SK-MEL-5 (cell line): ENCODE results near the genes LITAFD, HAPSTR1 and EMP2.

DNA sequence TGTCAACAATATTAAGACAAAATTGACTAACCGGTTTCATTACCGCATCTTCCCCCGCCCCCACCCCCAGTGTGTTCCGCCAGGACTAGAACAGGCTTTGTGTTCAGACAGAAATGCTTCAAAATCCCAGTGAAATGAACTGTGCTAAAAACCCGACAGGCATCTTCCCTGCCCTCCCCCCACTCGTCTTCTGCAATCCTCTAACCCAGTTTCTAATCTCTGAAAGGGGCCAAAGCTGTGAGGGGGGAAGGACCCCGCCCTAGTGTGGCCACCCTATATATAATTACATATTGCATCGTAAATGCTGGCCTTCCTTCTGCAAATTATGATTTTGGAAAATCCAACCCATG lies 1.1 kb upstream of the ROGDI start:
RAMPAGE:
- cytosol, long total RNA = no peak
- long total RNA = no peak
- nucleus, long total RNA = no peak

GRCh38 chr16:4850116-4850455 lies 2.8 kb downstream of the UBN1 start:
RAMPAGE:
- cytosol, long total RNA = no peak
- long total RNA = no peak
- nucleus, long total RNA = no peak

DNA sequence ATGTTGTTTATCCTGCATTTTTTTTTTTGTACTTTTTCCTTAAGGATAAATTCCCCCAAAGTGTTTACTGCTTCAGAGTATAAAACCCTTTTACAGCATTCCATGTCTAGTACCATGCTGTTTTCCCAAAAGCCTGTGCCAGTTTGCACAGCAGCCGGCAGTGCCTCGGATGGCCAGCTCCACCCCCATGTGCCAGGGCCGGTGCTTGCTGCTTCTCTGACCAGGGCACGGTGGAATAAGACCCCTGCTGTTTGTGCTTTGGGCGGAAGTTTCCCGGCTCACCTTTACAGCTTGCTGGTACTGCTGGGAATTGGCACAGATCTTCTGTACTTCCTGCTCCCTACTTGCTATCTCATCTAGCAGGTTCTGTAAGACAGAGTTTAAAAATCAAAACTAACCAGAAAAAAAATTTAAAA lies 41.4 kb downstream of the UBN1 start:
RAMPAGE:
- cytosol, long total RNA = no peak
- long total RNA = no peak
- nucleus, long total RNA = no peak

GRCh38 chr16:4935028-4935983 lies 1.6 kb downstream of the PPL start:
RAMPAGE:
- cytosol, long total RNA = no peak
- long total RNA = no peak
- nucleus, long total RNA = no peak

DNA sequence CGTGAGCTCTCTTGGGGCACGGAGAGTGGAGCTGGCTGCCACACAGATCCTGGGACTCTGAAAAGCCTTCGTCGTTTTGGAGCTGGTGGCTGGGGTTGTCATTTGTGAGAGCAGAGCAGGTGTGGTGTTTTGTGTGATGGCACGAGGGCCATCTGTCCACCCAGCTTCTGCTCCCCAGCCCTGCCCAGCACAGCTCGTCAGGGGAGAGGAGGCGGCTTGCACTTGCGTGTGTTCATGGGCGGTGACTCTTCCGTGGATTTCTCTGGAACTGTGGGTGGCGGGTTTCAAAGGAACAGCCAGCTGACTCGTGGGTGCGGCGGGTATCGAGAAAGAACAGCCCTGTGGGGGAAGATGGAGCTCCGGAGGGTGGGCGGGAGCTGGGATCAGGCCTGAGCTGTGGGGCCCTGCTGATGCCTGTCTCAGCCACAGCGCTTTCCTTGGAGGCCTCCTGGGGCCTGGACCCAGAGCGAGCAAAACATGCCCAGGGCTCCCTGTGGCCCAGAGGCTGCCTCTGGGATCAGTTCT lies 13.2 kb downstream of the NAGPA start:
RAMPAGE:
- cytosol, long total RNA = no peak
- long total RNA = no peak
- nucleus, long total RNA = no peak

DNA sequence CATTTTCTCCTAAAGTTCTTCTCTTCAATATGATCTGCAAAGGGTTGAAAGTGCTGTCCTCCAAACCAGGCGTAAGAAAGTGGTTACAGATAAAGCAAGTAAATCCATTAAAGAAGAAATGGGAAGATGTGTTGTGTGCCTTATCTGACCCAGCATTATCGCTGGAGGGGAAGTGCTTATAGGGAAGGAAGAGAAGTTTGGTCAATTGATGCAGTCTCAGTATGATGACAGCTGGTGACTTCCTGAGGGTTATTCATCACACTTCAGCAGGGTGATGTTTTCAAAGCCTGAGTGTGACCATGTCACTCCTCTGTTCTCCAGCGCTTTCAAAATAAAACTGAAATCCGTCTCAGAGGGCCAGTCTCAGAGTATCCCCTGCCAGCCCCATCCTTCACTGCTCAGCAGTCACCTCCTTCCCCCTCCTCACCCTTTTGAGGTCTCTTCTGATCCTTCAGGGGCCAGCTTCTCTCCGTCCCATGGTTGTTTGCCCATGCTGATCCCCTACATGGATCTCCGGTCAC lies 808.5 kb downstream of the RBFOX1 start:
RAMPAGE:
- cytosol, long total RNA = no peak
- long total RNA = no peak
- nucleus, long total RNA = no peak

DNA sequence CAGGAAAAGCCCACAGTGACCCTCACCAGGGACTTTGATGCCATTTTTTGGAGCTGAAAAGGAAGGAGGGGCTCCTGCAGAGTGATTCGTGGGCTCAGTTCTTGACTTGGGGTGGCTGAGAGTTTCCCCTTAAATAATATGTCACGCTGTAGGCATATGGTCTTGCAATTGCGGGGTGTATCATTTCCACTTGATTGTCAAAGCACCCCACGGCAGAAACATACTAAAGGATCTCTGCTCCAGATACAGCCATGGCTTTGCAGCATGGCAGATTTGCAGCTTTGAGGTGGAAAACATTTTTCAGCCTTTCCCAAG lies 1238.4 kb downstream of the TMEM114 start:
RAMPAGE:
- cytosol, long total RNA = no peak
- long total RNA = no peak
- nucleus, long total RNA = no peak

DNA sequence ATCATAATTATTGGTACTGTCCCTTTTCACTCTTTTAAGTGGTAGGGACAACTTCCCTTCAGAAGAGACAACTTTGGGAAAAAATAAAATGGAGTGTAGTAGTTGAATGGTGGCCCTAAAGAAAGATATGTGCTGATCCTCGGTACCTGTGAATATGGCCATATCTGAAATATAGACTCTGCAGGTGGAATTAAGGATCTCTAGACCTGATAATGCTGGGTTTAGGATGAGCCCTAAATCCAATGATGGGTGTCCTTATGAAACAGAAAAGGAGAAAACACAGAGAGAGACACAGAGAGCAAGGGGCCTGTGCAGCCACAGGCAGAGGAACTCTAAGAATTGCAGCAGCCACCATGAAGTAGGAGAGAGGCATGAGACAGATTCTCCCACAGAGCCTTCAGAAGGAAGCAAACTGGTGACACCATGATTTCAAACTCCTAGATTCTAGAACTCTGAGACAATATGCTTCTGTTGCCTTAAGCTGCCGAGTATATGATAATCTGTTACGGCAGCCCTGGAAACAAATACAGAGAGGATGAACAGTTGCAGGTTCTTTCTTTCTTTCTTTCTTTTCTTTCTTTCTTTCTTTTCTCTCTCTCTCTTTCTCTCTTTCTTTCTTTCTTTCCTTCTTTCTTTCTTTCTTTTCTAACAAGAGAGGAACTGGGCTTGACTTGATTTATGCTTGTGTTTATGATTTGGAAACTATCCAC lies 500.6 kb downstream of the TMEM114 start:
RAMPAGE:
- cytosol, long total RNA = no peak
- long total RNA = no peak
- nucleus, long total RNA = no peak

RAMPAGE:
- cytosol, long total RNA = no peak
- long total RNA = no peak
- nucleus, long total RNA = no peak
Measured at GRCh38 chr16:8798012-8798657, 496 bp downstream of the PMM2 start.

RAMPAGE:
- cytosol, long total RNA = no peak
- long total RNA = no peak
- nucleus, long total RNA = no peak
Measured at GRCh38 chr16:8882134-8882605, at the start of gene LITAFD. TSS of gene LITAFD (plus strand) at chr16:8882351.

DNA sequence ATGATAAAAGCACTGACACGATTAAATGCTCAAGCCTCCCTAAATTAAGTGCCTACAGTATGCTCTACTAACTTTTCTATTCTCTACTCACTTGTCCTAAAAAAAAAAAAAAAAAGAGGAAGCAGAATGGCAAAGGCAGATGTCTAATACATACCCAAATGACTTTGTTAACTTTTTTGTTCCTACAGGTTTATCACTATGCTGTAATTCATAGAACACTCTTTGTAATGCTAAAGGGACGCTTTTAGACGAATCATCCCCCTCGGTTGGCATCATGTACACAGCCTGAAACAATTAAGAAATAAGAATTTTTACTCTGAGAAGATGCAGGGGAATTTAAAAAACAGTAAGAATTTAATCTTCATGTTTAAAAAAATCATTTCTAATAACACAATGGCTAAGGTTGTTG lies 34.7 kb downstream of the LITAFD start:
RAMPAGE:
- cytosol, long total RNA = no peak
- long total RNA = no peak
- nucleus, long total RNA = no peak

DNA sequence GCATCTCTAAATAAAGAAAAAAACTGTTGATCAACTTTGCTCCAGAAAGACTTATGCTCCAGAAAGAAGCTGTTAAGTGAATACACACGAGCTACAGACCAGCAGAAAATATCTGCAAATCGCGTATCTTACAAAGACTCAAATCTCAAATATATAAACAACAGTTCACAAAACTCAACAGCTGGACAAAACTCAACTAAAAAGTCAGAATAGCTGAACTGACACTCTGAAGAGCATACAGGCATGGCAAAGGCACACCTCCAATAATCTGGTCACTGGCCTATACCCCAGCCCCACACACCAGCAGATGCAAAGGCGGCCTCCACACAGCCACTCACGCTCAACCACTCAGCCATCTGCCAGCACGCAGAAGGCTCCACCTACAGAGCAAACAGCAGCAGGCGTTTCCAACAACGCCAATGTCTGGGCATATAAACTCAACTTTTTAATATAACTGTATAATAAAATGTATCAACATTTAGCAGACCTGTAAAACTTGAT lies 17.2 kb downstream of the USP7 start:
RAMPAGE:
- cytosol, long total RNA = no peak
- long total RNA = no peak
- nucleus, long total RNA = no peak

RAMPAGE:
- cytosol, long total RNA = no peak
- long total RNA = no peak
- nucleus, long total RNA = no peak
Measured at GRCh38 chr16:8987215-8987741, 23.6 kb upstream of the USP7 start.

GRCh38 chr16:9091415-9092169 lies at the start of gene HAPSTR1:
TSS of gene HAPSTR1 (plus strand) at chr16:9091644.
RAMPAGE:
- cytosol, long total RNA = no peak
- long total RNA = no peak
- nucleus, long total RNA = no peak

GRCh38 chr16:9092870-9093521 lies 1.6 kb downstream of the HAPSTR1 start:
RAMPAGE:
- cytosol, long total RNA = no peak
- long total RNA = no peak
- nucleus, long total RNA = no peak

GRCh38 chr16:9093840-9094227 lies 2.4 kb downstream of the HAPSTR1 start:
RAMPAGE:
- cytosol, long total RNA = no peak
- long total RNA = no peak
- nucleus, long total RNA = no peak

DNA sequence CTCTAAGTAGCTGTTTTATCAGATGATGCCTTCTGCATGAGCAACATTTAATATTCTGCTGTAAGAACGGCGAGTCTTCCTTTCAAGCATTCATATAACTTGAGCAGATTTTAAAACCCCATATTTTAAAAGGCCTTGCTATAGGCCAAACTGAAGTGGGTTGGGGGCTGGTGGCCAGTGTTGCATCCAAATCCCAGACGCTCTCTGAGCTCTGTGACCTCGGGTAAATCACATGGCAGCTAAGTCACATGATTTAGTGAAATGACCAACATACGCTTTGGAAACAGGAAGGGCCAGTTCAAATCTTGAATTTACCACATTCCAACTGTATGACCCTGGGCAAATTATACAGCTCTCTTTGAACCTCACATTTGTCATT lies 519.2 kb downstream of the HAPSTR1 start:
RAMPAGE:
- cytosol, long total RNA = no peak
- long total RNA = no peak
- nucleus, long total RNA = no peak

GRCh38 chr16:10181169-10182021 lies 833 bp downstream of the GRIN2A start:
RAMPAGE:
- cytosol, long total RNA = no peak
- long total RNA = no peak
- nucleus, long total RNA = no peak

DNA sequence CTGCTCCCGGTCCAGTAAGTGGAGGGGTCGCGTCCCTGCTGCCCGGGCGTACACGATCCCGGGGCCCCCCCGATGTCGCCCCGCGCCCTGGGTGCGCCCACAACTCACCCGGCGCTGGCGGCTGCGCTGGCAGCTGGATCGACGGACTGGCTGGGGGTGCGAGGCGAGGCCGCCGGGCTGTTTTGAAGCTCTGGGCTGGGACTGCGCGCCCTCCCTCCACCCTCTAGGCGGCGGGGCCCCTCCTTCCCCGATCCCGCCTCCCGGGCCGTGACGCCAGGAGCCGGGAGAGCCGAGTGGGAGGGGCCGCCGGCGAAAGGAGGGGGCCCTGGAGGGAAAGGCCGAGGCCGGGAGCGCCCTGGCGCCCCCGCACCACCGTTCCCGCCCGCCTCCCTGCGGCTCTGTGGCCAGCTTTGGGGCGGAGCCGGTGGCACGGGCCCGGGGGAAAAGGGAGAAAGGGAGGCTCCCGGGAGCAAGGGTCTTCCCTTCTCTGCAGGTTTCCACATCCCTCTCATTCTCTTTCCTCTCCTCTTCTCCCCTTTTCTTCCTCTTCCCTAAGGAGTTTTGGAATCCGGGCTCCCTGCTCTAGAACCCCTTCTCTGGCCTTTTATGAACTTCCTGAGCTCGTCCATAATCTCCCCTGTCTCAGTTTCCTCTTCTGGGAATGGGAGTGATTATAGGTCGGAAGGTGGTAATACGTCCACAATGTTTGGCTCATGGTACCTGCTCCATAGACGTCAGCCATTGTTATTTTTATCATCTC lies at the start of gene EMP2:
Gene EMP2 (minus strand): TSS at position 158 of the 760 bp plus-strand sequence.
RAMPAGE:
- cytosol, long total RNA = start-site peak on the minus strand centred at position 211 of the sequence, 118 bp wide, 96 and 62 reads in 2 replicates
- long total RNA = start-site peak on the minus strand centred at position 228 of the sequence, 79 bp wide, 57 and 43 reads in 2 replicates
- nucleus, long total RNA = no peak

RAMPAGE:
- cytosol, long total RNA = no peak
- long total RNA = no peak
- nucleus, long total RNA = no peak
Measured at GRCh38 chr16:10688284-10688774, 6.4 kb downstream of the TEKT5 start.